SK-N-SH (cell line): ENCODE measurements around a stretch of chrX.

- RRBS = no CpG with 5 or more reads among the region's 8 CpGs
CAGE:
- cytosol, long polyA plus RNA = no peak
- long polyA plus RNA = no peak
- nucleus, long polyA plus RNA = no peak
These were observed 5.6 kb downstream of the ASB12 start for GRCh38 chrX:64224829-64225132.

DNA sequence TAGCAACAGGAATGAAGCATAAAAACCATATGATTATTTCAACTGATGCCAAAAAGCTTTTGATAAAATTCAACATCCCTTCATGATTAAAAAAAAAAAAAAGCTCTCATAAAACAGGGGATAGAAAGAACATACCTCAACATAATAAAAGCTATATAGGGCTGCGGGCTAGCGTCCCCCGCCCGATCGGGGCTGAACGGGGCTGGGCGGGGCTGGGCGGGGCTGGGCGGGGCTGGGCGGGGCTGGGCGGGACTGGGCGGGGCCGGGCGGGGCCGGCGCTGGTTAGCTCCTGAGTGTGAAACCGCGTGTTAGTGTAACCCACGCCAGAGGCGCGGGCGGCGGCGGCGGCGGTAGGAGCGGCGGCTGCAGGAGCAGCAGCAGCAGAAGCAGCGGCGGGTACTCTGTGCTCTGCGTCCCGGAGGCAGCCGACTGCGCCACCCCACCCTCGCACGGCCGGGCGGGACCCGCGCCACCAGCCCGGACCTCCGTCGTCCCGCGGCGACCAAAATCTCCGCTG is 128.2 kb downstream of the LAS1L start:
- RRBS = 43% methylated on average over 1 of the region's 47 CpGs
CAGE:
- cytosol, long polyA plus RNA = no peak
- long polyA plus RNA = no peak
- nucleus, long polyA plus RNA = no peak

GRCh38 chrX:65514503-65515028 is 20.0 kb downstream of the LAS1L start:
- RRBS = no CpG with 5 or more reads among the region's 7 CpGs
CAGE:
- cytosol, long polyA plus RNA = no peak
- long polyA plus RNA = no peak
- nucleus, long polyA plus RNA = no peak

GRCh38 chrX:65531102-65531502 is 3.5 kb downstream of the LAS1L start:
- RRBS = no CpG with 5 or more reads among the region's 6 CpGs
CAGE:
- cytosol, long polyA plus RNA = no peak
- long polyA plus RNA = no peak
- nucleus, long polyA plus RNA = no peak

- RRBS = no CpG with 5 or more reads among the region's 1 CpG
CAGE:
- cytosol, long polyA plus RNA = no peak
- long polyA plus RNA = no peak
- nucleus, long polyA plus RNA = no peak
These were observed 66.4 kb upstream of the MSN start for GRCh38 chrX:65601156-65601447.

- RRBS = no CpG with 5 or more reads among the region's 2 CpGs
CAGE:
- cytosol, long polyA plus RNA = no peak
- long polyA plus RNA = no peak
- nucleus, long polyA plus RNA = no peak
These were observed 57.4 kb upstream of the MSN start for GRCh38 chrX:65610113-65610447.

- RRBS = no CpG with 5 or more reads among the region's 3 CpGs
CAGE:
- cytosol, long polyA plus RNA = no peak
- long polyA plus RNA = no peak
- nucleus, long polyA plus RNA = no peak
These were observed 83.2 kb downstream of the MSN start for GRCh38 chrX:65750523-65751159.

- RRBS = no CpG with 5 or more reads among the region's 3 CpGs
CAGE:
- cytosol, long polyA plus RNA = no peak
- long polyA plus RNA = no peak
- nucleus, long polyA plus RNA = no peak
These were observed 180.0 kb downstream of the MSN start for GRCh38 chrX:65847420-65847926.

DNA sequence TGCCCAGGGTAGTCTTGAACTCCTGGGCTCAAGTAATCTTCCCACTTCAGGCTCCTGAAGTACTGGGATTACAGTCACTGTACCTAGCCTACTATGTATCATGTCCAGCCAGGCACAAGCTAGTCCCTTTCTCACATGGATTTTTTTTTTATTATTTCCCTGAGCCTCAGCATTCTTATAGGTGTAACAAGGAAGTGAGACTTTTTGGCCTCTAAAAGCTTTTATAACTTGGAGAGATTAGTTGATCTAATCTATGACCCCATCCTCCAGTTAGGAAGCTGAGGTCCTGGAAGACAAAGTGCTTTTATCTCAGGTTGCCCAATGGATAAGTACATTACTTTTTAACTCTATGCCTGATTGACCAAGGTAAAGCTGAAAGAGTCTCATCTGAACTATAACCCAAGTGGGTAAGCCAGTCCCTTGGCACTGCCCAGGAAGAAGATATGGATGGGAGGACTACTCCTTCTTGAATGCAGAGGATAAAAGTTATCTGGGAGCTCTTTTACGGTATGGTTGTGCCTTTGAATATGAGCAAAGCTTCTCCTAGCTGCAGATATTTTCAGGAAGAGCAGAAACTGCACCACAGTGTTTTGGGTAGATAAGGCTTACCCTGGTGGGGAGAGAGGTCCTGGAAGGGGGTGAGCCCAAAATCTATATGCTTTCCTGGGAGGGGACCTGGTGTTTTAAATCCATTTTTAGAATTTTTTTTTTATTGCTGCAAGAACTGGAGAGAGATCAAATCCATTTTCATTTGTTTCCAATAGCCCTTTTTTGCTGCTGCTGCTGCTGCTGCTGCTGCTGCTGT is 40.2 kb downstream of the VSIG4 start:
- RRBS = no CpG with 5 or more reads among the region's 1 CpG
CAGE:
- cytosol, long polyA plus RNA = no peak
- long polyA plus RNA = no peak
- nucleus, long polyA plus RNA = no peak

DNA sequence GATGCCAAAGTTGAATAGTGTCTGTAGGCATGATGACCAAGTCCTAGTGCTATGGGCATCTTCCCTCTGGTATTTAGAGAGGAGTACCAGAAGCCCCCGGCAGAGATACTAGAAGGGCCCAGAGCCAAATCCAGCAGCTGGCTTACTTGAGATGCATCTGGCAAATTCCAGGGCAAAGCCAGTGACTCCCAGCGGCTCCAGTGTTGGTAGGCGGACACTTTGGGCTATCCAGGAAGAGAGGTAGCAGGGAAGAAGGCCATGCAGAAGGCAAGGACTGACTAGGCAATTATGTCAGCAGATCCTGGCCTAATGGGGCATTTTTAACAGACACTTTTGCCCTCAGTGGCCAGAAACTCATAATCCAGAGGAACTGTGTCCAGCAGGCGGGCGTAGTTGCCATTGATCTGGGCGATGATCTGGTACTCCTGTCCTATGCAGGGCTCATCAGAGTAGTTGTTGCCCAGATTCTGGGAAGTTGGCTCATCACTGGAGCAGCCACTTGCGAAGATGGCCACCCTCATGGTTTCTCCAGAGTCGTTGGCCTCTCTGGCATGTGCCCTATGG is 17.9 kb downstream of the VSIG4 start:
- RRBS = no CpG with 5 or more reads among the region's 8 CpGs
CAGE:
- cytosol, long polyA plus RNA = no peak
- long polyA plus RNA = no peak
- nucleus, long polyA plus RNA = no peak

CAGE:
- cytosol, long polyA plus RNA = no peak
- long polyA plus RNA = no peak
- nucleus, long polyA plus RNA = no peak
These were observed 5.3 kb downstream of the AR start for GRCh38 chrX:67549155-67549500.

DNA sequence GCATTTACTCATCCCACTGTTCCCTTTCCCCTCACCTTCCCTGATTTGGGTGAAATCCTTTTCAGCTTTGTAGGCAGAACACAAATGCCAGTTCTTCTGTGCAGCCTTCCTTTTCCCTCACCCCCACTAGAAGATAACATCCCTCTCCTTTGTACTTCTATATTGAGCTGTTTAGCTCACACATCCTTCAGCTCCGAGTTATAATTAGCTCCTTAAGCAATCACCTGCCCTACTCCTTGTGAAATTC is 240.9 kb downstream of the AR start:
- RRBS = no CpG with 5 or more reads among the region's 1 CpG
CAGE:
- cytosol, long polyA plus RNA = no peak
- long polyA plus RNA = no peak
- nucleus, long polyA plus RNA = no peak

DNA sequence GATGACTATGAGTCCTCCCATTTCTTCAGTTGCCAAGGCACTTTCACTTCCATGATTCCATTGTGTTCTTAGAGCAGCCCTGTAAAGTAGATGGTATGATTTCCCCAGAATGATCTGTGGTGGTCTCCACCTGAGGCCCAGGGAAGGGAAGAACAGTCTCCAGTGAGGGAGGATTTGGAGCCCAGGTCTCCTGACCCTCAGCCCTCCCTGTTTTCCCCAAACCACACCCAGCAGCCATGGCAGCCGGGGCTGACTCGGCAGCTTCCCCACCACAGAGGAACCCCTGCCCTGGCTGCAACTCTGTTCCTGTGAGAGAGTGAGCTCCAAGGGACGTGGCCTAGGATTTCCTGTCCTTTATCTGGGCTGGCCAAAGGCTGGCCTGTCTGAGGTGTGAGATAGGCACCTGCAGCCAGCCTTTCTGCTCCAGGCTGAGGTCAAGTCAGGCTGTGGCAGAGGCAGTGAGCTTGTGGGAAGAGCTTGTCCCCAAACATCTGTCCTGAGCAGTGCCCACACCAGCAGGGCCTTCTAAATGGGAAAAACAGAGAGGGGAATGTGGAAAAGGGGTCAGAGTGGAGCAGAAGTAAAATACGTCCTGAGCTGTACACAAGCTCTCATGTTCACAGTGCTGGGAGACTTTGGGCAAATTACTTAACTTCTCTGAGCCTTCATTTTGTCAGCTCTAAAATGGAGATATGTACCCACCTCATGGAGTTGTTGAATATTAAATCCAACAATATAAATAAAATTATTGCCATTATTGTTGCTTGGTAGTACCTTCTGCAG is 52.9 kb downstream of the STARD8 start:
- RRBS = no CpG with 5 or more reads among the region's 4 CpGs
CAGE:
- cytosol, long polyA plus RNA = no peak
- long polyA plus RNA = no peak
- nucleus, long polyA plus RNA = no peak

DNA sequence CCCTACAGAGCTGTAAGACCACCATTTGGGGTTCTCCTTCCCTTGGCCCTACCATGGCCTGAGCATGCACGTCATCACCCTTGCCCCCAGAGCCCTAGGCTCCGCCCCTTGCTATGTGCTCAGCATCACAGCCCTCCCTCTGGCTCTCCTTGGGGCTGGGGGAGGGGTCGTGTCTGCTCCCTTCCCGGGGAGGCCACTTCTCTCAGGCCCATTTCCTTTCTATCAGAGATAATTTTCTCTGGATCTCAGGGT is 55.8 kb downstream of the STARD8 start:
- RRBS = no CpG with 5 or more reads among the region's 4 CpGs
CAGE:
- cytosol, long polyA plus RNA = no peak
- long polyA plus RNA = no peak
- nucleus, long polyA plus RNA = no peak

DNA sequence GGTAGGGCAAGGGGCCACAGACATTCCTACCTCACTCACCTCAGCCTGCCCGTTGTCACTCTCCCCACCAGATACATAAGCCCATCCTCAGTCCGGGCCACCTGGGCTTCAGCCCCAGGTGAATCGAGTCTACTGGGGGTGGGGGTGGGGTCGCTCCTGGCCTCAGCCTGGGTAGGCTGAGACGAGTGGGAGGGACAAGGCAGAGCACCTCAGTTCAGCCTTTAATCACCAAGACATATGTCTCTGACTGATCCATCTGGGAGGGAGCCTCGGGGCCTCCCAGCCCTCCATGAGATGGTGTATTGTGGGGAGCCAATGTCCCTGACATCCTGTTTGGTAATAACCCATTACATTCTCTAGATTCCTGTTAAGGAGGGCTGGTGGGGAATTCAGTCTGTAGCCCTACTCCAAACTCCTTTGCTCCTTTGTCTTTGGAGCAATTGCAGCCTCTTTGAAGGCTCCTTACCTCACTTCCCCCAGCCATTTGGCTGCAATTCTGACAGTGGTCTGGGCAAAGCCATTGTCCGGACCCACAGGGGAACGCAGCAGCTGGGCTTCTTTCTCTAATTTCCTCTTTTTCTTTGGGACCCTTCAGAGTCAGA is 61.5 kb downstream of the STARD8 start:
- RRBS = no CpG with 5 or more reads among the region's 8 CpGs
CAGE:
- cytosol, long polyA plus RNA = no peak
- long polyA plus RNA = no peak
- nucleus, long polyA plus RNA = no peak

GRCh38 chrX:68838156-68838744 is 9.4 kb downstream of the EFNB1 start:
- RRBS = no CpG with 5 or more reads among the region's 18 CpGs
CAGE:
- cytosol, long polyA plus RNA = no peak
- long polyA plus RNA = no peak
- nucleus, long polyA plus RNA = no peak

- RRBS = no CpG with 5 or more reads among the region's 10 CpGs
CAGE:
- cytosol, long polyA plus RNA = no peak
- long polyA plus RNA = no peak
- nucleus, long polyA plus RNA = no peak
These were observed 17.7 kb downstream of the EFNB1 start for GRCh38 chrX:68846433-68847056.

GRCh38 chrX:68869421-68869878 is 40.6 kb downstream of the EFNB1 start:
- RRBS = no CpG with 5 or more reads among the region's 2 CpGs
CAGE:
- cytosol, long polyA plus RNA = no peak
- long polyA plus RNA = no peak
- nucleus, long polyA plus RNA = no peak

GRCh38 chrX:68894139-68894642 is 65.4 kb downstream of the EFNB1 start:
- RRBS = 40% methylated on average over 7 of the region's 15 CpGs
CAGE:
- cytosol, long polyA plus RNA = no peak
- long polyA plus RNA = no peak
- nucleus, long polyA plus RNA = no peak

DNA sequence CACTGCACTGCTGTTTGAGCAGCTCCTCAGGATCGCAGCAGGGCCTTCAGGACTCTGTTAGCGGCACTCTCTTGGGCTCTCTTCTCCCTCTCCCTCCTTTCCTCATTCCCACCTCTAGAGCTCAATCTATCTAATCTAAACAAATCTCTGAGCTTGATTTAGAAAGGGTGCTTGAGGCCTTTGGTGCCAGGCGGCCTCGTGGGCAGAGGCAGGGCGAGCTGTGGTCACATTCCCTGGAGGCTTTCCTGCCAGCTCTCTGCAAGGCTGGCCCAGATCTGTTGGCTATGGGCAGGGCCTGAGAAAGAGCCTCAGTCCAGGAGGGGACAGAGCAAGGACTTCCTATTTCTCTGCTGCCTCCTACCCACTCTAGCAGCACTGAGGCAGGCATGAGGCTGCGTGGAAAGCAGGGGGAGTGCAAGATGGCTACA is 38.6 kb downstream of the PJA1 start:
- RRBS = no CpG with 5 or more reads among the region's 6 CpGs
CAGE:
- cytosol, long polyA plus RNA = no peak
- long polyA plus RNA = no peak
- nucleus, long polyA plus RNA = no peak